Measurements from ENCODE around the genes IDH2 and HDDC3.

DNA sequence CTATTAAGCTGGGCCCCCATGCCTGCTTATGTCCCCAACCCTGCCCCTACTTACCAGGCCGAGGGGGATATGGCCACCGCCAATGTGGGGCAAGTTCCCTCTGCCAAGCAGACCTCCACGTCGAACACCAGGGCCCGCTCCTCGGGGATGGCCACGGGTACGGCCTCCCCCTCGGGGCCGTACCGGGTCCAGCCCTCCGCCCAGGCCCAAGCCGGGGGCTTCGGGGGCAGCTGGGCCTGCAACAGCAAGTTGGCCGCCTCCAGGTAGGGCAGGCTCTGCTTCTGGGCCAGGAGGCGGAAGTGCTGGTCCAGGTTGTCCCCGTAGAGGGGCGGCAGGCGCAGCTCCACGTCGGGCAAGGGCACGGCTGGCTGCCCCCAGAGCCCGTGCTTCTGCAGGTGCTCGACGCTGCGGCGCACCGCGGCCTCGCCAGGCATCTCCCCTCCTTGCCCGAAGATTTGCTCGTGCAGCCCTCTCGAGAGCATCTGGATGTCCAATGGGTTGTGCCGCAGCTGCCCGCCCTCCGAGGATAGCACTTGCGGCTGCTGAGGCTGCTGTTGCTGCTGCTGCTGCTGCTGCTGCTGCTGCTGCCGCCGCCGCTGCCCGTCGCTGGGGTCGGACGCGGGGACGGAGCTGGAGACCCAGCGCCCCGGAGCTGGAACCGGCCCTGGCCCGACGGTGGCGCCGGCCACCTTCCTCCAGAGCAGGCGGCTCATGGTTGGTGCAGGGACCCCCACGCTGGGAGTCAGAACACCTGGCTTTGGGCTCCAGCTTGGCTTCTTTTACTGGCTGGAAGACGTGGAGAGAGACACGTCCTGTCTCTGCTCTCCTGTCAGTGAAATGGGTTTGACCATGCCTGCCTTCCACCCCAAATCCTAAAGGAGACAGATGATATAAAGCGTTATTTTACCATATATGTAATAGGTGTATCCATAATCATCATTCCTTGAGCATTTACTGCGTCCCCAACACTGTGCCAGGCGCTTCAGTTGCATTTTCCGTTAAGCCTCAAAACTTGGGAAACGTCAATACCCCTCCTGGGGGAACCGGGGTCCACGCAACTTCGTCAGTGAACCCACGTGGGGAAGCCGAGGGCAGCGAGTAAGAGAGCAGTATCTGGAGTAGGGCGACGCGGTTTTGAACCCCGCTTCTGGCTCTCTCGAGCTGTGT, 1.2 kb downstream of the POLG start:
- RRBS, 2 experiments = no CpG with 5 or more reads among the region's 73 CpGs

GRCh38 chr15:89575788-89576743, 797 bp downstream of the TICRR start:
- RRBS, 2 experiments = under 1 to 1% methylated on average over 7 to 11 of the region's 46 CpGs

DNA sequence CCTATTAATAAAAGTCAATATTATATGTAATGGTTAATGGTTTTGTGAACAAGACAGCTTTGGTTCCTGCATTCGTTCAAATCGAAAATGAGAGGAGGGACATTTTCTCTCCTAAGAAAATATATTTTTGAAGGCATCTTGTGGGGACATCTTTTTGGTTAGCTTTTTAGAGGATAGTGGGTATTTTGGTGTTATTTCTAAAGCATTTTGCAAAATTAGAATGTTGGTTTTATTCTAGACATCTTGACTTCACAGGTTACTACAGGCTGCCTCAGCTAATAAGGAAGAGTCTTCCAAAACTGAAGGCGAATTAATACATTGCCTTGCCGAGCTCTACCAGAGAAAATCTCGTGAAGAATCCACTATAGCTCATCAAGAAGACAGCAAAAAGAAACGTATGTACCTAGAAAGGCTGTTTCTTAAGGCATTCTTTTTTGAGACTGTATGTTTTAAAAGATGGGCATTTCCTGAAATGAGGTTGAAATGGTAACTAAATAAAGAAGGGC, 18.9 kb downstream of the TICRR start:
- RRBS, 2 experiments = no CpG with 5 or more reads among the region's 6 CpGs

DNA sequence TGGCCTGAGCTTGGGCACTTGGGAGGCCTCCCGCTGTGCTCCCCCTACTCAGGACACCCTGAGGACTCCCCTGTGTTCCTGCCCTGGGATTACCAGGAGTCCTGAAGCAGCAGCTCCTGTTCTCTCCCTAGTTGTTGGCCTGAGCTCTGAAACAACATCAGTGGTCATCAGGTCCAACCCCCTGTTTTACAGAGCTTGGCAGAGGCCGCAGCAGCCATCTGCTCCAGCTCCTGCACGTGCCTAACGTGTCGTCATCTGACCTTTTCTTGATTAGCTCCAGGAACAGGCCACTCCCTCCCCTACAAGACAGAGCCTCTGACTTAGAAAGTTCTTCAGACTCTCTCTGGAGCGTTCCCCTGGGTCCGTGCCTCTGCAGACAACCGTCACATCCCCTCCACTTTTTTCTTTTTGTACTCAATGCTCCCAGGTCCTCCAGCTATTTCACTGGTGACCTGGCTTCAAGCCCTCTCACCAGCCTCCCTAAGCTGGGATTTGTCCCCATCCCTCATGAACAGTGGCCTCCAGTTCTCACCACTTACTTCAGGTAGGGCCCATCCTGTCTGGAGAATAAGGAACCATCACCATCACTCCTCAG, 7.9 kb upstream of the MESP2 start:
- RRBS, 2 experiments = no CpG with 5 or more reads among the region's 8 CpGs

- RRBS, 2 experiments = 94 to 96% methylated on average over 4 to 5 of the region's 17 CpGs
Observed at GRCh38 chr15:90003082-90003624, 2.0 kb downstream of the ZNF710 start.

DNA sequence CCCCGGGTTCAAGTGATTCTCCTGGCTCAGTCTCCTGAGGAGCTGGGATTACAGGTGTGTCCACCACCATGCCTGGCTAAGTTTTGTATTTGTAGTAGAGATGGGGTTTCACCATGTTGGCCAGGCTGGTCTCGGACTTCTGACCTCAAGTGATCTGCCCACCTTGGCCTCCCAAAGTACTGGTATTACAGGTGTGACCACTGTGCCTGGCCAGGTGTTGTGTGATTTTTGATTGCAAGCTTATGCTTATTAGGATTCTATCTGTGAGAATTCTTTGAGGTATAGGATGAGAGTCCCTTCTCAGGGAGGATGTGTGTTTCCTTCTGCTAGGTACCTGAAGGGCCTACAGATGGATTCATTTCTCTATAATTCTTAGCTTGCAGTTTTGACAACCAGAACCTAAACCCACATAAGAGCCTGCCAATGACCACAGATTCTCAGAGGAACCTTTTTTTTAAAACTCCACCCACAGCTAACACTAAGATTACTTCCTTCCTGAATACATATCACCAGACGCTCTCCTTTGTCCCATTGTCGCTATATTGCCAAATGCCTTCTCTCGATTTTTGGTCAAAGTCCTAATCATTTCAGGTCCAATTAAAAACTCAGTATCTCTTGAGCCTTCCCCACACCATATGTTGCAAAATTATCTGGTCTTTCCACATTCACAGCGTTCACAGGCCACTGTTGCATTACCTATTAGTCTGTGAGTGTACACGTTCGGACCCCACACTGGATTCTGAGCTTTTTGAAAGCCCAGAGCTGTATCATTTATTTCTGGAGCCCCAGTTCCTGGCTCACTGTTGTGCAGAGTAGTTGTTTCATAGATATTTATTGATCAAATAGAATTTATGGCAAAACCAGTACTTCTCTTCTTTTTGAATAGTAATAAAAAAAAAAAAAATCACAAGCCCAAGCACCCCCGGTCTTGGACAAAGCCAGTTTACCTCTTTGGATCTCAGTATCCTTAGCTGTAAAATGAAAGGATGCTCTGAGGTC, 12.4 kb downstream of the ZNF710 start:
- RRBS, 2 experiments = no CpG with 5 or more reads among the region's 9 CpGs

- RRBS, 2 experiments = no CpG with 5 or more reads among the region's 6 CpGs
Observed at GRCh38 chr15:90093989-90094324, 8.3 kb downstream of the IDH2 start.

GRCh38 chr15:90101013-90101934, 994 bp downstream of the IDH2 start:
- RRBS, 2 experiments = no CpG with 5 or more reads among the region's 37 CpGs

- RRBS, 2 experiments = 3% methylated on average over 77 of the region's 126 CpGs
Observed at GRCh38 chr15:90101935-90103139, at the start of gene IDH2. IDH2 (minus strand) TSS chr15:90102468.

GRCh38 chr15:90205773-90206208, 4.7 kb downstream of the SEMA4B start:
- RRBS, 2 experiments = no CpG with 5 or more reads among the region's 3 CpGs

GRCh38 chr15:90413835-90414434, 25.9 kb downstream of the IQGAP1 start:
- RRBS, 2 experiments = no CpG with 5 or more reads among the region's 5 CpGs

DNA sequence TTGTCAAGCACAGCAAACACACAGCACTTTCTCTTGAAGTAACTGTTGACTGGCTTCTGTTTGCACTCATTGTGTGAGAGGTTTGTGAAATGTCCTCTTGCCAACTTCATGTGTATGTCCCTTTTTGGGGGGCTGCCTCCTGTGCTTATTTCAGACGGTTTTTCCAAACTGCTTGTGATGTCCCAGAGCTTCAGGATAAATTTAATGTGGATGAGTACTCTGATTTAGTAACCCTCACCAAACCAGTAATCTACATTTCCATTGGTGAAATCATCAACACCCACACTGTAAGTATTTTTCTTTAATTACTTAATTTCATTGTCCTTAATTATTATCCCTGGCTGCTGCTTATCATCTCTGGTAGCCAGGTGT, 45.7 kb upstream of the CRTC3 start:
- RRBS, 2 experiments = no CpG with 5 or more reads among the region's 1 CpG

GRCh38 chr15:90492432-90492755, 37.3 kb upstream of the CRTC3 start:
- RRBS, 2 experiments = no CpG with 5 or more reads among the region's 6 CpGs

GRCh38 chr15:90680678-90680887, 36.6 kb upstream of the BLM start:
- RRBS, 2 experiments = no CpG with 5 or more reads among the region's 3 CpGs

DNA sequence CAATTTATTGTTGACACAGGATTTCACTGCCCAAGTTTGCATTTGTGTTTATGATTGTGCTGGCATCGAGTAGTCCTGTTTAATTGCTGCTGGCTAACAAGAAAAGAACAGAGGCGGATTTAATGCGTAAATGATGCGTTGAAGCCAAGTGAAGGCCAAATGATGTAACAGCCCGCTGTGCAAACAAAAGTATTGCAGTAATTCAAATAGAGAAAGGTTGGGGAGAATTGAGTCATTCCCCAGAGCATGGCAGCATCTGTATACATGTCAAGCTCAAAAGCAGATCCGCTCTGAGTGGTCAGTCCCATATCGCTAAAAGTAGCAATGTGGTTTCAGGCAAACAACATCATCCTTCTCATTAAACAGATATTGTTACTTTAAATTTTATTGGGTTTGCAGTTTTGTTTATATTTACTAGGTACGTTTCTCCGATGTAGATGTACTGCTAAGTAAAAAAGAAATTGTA, 7.1 kb upstream of the FURIN start:
- RRBS, 2 experiments = no CpG with 5 or more reads among the region's 9 CpGs

- RRBS, 2 experiments = no CpG with 5 or more reads among the region's 24 CpGs
Observed at GRCh38 chr15:90912754-90913853, 10.0 kb downstream of the MAN2A2 start.

DNA sequence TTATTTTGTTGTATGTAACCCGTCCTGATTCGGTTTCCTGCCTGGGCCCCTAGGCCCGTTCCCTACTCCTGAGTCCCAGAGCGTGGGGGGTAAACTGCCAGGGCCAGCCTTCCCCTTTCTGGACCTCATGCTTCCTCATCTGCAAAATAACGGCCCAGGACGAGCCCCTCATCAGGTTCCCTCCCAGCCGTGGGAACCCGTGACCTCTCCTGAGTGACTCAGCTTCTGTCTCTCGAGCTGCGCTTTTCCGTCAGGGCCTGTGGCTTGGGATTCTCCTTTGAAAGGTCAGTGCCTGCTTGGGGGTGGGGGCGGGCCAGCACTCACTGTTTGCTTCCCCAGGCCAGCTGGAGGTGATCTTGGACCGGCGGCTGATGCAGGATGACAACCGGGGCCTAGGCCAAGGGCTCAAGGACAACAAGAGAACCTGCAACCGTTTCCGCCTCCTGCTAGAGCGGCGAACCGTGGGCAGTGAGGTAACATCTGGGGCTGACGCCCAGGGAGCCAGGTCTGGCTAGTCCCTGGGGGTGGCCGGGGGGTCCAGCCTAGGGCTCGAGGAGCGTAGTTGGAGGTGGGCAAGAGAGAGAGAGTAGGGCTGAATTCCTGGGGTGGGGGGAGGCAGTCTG, 12.8 kb downstream of the MAN2A2 start:
- RRBS, 2 experiments = no CpG with 5 or more reads among the region's 24 CpGs

- RRBS, 2 experiments = no CpG with 5 or more reads among the region's 6 CpGs
Observed at GRCh38 chr15:90932039-90932245, 407 bp downstream of the HDDC3 start.

DNA sequence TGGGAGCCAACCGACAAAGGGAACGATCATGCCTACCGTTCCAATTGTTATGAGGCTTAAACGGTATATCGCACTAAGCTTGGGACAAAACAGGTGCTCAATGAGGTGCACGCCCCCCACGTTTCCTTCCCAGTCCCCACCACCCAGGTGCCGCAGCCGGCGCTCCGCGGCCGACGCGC, 214 bp downstream of the HDDC3 start:
- RRBS, 2 experiments = 0 to under 1% methylated on average over 7 of the region's 15 CpGs

DNA sequence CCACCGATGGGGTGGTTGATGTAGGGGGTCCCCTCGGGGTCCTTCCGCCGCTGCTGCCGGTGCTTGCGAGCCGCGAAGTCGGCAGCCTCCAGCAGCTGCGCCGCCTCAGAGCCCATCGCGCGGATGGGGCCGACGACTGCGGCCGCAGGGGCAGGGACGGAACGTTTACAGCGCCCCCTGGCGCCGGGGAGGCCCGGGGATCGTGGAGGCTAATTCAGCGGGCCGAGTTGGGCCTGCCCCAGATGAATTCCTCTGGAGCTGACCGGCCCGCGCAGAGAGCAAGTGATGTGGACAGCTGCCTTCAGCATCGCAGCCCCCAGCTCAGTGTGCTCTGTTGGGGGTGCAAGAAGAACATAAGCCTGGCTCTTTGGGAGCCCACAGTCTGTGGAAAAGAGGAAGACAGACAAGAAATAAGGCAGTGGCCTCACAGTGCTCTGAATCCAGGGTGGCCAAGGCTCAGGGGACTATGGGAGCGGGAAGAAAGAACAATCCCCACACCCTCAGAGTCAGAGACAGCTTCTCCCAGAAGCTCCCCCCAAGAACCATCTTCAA, at the start of gene HDDC3:
Gene HDDC3, minus strand, starts transcription at position 125 of the 552 bp plus-strand sequence.
- RRBS, 2 experiments = under 1 to 2% methylated on average over 10 of the region's 32 CpGs

Data from LNCaP clone FGC (cell line).